HT1080 (cell line): ENCODE measurements around a stretch of chr10.

DNA sequence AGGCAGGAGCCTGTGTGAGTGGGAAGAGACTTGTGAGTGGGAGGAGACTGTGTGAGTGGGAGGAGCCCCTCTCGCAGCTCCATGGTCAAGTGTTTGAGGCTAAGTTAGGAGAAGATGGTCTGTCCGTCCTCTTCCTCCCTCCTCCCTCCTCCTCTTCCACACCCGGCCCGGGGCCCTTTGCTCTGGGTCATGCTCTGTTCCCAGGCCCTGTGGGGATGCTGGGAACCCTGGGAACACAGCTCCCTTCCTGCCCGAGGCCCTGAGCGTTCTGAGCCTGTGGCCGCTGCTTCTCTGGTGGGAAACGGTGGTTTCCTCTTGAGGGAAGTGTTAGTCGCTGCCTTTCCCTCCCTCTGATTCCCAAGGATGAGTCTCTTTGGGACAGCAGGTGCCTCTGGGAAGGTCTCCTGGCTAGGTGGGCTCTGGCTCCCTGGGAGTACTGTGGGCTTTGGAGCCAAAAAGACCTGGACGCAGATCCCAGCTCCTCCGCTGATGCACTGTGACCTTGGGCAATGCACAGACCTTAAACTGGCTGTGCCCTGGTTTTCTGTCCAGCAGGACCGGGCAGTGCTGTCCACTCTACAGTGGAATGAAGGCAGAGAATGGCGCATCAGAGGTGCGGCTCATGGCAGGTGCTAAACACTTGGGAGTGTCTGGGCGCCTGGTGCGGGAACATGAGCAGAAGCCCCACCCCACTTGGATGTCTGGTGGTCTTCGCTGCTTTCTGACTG lies 153.4 kb downstream of the GRK5 start:
RAMPAGE:
- cytosol, long total RNA, result no peak
- long total RNA, result no peak
- nucleus, long total RNA, result no peak

GRCh38 chr10:119375355-119376010 lies 167.0 kb downstream of the RGS10 start:
RAMPAGE:
- cytosol, long total RNA, result no peak
- long total RNA, result no peak
- nucleus, long total RNA, result no peak

RAMPAGE:
- cytosol, long total RNA, result no peak
- long total RNA, result no peak
- nucleus, long total RNA, result no peak
Observed at GRCh38 chr10:119413779-119414663, 128.5 kb downstream of the RGS10 start.

RAMPAGE:
- cytosol, long total RNA, result no peak
- long total RNA, result no peak
- nucleus, long total RNA, result no peak
Observed at GRCh38 chr10:119441223-119441836, 101.2 kb downstream of the RGS10 start.

GRCh38 chr10:119619233-119619481 lies 22.4 kb upstream of the TIAL1 start:
RAMPAGE:
- cytosol, long total RNA, result no peak
- long total RNA, result no peak
- nucleus, long total RNA, result no peak

RAMPAGE:
- cytosol, long total RNA, result no peak
- long total RNA, result no peak
- nucleus, long total RNA, result no peak
Observed at GRCh38 chr10:119650737-119651324, 349 bp upstream of the BAG3 start.

GRCh38 chr10:119663818-119664205 lies 12.6 kb downstream of the BAG3 start:
RAMPAGE:
- cytosol, long total RNA, result no peak
- long total RNA, result no peak
- nucleus, long total RNA, result no peak

DNA sequence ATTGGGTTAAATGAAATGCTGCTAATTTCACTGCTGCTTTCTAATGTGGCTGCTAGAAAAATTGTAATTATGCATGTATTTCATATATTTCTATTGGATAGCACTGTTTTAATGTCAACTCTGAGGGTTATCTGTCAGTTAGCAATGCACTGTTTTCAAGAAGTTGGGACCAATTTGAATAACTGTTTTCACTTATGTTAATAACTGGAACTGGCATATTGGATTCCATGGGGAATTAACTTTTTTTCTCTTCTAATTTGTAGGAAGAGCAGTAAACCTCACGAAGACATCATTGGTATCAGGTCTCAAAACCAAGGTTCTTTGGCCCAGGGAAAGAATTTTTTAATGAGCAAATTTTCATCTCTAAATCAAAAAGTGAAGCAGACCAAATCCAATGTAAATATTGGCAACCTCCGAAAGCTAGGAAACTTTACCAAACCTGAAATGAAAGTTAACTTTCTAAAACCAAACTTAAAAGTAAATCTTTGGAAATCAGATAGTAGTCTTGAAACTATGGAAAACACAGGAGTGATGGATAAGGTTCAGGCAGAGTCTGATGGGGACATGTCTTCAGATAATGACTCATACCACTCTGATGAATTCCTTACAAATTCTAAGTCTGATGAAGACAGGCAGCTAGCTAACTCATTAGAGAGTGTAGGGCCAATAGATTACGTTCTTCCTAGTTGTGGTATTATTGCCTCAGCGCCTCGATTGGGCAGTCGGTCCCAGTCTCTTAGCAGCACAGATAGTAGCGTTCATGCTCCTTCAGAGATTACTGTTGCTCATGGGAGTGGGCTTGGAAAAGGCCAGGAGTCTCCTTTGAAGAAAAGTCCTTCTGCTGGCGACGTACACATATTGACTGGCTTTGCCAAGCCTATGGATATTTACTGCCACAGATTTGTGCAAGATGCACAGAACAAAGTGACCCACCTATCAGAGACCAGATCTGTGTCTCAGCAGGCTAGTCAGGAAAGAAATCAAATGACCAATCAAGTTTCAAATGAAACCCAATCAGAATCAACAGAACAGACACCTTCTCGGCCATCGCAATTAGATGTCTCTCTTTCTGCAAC lies 45.9 kb downstream of the MCMBP start:
RAMPAGE:
- cytosol, long total RNA, result no peak
- long total RNA, result no peak
- nucleus, long total RNA, result no peak

DNA sequence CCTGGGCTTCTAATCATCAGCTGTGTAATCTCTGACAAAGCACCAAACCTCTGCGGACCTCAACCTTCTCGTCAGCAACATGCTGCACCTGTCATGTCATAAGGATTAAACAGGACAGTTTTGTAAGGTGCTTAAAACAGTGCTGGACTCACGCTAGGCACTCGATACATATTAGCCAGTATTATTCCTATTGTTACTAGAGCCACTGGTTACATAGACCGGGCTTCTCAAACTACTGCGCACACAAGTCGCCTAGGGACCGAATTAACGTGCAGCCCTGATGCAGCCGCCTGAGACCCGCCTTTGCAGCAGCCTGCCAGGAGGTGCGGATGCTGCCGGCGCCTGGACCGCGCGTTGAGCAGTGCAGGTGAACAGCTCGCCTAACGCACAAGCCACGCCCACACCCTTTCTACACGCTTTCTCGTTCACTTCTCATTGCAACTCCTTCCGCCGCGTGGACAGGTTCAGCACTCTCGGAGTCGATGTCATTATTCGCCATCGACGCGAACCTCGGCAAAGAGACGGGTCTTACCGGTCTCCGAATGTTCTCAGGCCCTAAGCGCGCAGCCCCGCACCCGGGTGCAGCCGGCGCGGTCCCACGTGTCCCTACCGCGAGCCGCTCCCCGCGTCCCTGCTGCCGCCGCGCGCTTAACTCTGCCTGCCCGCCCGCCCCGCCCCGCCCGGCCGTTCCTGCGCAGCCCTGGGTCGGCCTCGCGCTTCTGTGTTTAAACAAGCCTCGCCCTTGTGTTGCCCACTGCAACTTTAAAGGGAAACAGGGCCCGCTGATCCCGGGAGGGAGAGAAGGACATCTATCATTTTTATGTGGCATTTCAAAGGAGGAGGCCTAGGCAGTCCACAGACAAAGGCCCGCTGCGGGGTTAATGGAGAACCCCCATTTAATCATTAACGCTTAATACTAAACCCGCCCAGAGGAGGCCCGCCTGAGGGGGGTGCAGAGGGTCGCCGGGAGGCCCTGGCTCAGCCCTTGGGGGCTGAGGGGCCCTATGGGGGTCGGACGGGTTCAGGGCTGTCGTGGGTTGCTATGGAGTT lies 128.3 kb downstream of the WDR11 start:
RAMPAGE:
- cytosol, long total RNA, result no peak
- long total RNA, result no peak
- nucleus, long total RNA, result no peak

DNA sequence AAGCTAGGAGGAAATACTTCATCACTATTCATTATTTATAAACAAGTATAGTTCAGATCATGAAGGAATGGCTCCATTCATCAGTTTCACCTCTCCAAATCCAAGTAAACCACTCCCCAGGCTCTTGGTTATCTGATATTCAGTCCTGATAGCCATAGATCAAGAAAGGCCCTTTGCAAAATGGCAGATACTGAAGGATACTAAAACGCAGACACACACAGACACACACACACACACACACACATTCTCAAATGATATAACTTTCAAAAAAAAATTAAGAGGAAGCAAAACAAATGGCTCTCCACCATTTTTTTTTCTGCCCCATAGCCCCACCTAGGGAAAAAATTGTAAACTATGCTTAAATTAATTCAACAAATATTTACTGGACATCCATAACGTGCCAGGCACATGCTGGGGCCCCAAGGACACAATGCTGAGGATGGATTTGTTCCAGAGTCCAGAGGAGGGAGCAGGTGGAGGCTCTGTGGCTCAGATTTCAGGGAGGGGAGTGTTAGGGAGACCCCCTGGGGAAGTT lies 261.3 kb downstream of the WDR11 start:
RAMPAGE:
- cytosol, long total RNA, result no peak
- long total RNA, result no peak
- nucleus, long total RNA, result no peak

DNA sequence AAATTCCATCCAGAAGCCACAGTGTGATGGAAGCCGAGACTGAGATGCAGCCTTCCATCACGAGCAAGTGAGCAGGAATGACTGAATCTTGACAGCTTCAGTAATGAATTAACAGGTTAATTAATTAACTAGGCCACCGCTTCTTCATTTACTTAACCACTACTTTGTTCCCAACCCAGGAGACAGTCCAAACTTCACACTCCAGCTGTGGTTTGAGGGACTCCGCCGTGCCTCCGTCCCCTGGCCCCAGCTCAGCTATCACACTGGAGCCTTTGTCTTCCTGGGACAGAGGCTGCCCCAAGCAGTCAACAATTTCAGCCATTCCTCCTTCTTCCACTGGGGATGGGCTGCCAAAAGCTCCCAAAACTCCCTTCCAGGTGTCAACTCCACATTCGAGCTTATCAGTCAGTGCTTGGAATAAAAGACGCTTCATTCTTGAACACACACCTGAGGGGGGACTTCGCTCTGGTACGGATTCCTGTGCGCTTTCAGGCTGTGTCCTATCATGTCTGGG lies 65.8 kb downstream of the FGFR2 start:
RAMPAGE:
- cytosol, long total RNA, result no peak
- long total RNA, result no peak
- nucleus, long total RNA, result no peak

GRCh38 chr10:121930178-121931167 lies 2.6 kb upstream of the ATE1 start:
RAMPAGE:
- cytosol, long total RNA, result no peak
- long total RNA, result no peak
- nucleus, long total RNA, result no peak

DNA sequence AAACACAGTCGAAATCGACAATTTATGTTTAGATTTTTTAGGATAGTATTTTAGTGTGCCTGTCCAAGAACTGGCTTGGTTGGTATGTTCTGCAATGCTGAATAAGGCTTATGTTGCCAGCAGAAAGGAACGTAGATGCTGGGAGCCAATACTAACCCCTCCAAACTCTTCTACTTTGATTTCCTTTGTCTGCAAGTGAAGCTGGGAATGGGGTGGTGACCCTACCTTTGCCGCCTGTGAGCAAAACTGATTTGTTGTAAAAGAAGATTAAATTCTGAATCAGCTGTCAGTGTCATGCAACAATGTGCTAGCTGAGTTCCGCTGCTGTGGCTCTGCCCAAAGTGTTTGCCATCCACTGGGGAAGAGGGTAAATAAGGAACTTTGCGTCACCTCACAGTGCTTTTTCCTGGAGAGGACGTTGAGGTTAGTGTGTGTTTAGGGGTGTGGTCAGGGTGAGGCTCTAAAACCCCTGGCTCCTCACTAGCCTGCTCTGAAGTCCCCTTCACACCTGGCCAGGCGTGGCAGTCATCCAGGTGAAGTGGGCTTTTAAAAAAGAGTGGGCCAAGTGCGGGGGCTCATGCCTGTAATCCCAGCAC lies 44.4 kb downstream of the TACC2 start:
RAMPAGE:
- cytosol, long total RNA, result no peak
- long total RNA, result no peak
- nucleus, long total RNA, result no peak

RAMPAGE:
- cytosol, long total RNA, result no peak
- long total RNA, result no peak
- nucleus, long total RNA, result no peak
Observed at GRCh38 chr10:122050337-122050746, 61.4 kb downstream of the TACC2 start.

DNA sequence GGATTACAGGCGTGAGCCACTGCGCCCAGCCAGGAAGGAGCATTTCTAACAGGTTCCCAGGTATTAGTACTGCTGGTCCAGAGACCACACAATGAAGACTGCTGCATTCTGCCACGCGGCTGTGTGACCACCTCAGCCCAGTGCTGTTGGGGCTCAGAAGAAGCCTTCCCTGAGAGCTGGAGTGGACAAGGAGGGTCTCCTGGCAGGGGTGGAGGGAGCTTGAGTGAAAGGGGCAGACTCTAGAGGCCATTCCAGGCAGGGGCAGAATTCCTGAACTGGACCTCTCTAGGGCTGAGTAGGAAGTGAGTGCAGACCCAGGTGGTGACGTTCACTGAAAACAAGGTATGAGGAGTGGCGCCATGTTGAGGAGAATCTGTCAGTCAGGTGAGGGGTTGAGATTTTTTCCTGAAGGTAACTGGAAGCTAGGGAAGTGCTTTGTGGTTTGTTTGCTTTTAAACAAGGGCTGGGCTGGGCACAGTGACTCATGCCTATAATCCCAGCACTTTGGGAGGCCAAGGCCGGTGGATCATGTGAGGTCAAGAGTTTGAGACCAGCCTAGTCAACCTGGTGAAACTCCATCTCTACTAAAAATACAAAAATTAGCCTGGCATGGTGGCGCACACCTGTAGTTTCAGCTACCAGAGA lies 67.6 kb downstream of the TACC2 start:
RAMPAGE:
- cytosol, long total RNA, result no peak
- long total RNA, result no peak
- nucleus, long total RNA, result no peak

DNA sequence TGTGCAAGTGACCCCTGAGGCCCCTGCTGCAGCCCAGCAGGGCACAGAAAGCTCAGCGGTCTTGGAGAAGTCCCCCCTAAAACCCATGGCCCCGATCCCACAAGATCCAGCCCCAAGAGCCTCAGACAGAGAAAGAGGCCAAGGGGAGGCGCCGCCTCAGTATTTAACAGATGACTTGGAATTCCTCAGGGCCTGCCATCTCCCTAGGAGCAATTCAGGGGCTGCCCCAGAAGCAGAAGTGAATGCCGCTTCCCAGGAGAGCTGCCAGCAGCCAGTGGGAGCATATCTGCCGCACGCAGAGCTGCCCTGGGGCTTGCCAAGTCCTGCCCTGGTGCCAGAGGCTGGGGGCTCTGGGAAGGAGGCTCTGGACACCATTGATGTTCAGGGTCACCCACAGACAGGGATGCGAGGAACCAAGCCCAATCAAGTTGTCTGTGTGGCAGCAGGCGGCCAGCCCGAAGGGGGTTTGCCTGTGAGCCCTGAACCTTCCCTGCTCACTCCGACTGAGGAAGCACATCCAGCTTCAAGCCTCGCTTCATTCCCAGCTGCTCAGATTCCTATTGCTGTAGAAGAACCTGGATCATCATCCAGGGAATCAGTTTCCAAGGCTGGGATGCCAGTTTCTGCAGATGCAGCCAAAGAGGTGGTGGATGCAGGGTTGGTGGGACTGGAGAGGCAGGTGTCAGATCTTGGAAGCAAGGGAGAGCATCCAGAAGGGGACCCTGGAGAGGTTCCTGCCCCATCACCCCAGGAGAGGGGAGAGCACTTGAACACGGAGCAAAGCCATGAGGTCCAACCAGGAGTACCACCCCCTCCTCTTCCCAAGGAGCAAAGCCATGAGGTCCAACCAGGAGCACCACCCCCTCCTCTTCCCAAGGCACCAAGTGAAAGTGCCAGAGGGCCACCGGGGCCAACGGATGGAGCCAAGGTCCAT lies 94.5 kb downstream of the TACC2 start:
RAMPAGE:
- cytosol, long total RNA, result no peak
- long total RNA, result no peak
- nucleus, long total RNA, result no peak

GRCh38 chr10:122154615-122155562 lies 116.2 kb upstream of the BTBD16 start:
RAMPAGE:
- cytosol, long total RNA, result no peak
- long total RNA, result no peak
- nucleus, long total RNA, result no peak

RAMPAGE:
- cytosol, long total RNA, result no peak
- long total RNA, result no peak
- nucleus, long total RNA, result no peak
Observed at GRCh38 chr10:122210298-122211207, 60.5 kb upstream of the BTBD16 start.

DNA sequence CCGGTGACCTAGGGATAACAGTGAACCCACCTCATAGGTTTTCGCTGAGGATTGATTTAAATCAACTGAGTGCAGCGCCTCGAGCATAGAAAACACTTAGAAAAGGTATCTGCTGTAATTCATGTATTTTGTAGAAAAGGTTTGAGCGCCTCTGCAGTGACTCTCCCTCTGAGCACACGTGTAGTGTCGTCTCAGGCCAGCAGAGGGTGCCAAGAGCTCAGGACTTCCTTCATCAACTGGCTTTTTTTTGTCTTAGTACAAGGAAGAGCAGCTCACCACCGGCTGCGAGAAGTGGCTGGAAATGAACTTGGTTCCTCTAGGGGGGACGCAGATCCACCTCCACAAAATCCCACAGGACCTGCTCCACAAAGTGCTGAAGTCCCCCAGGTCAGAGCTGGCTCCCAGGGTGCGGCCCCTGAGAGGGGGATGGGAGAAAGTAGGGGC lies 27.7 kb downstream of the BTBD16 start:
RAMPAGE:
- cytosol, long total RNA, result no peak
- long total RNA, result no peak
- nucleus, long total RNA, result no peak

DNA sequence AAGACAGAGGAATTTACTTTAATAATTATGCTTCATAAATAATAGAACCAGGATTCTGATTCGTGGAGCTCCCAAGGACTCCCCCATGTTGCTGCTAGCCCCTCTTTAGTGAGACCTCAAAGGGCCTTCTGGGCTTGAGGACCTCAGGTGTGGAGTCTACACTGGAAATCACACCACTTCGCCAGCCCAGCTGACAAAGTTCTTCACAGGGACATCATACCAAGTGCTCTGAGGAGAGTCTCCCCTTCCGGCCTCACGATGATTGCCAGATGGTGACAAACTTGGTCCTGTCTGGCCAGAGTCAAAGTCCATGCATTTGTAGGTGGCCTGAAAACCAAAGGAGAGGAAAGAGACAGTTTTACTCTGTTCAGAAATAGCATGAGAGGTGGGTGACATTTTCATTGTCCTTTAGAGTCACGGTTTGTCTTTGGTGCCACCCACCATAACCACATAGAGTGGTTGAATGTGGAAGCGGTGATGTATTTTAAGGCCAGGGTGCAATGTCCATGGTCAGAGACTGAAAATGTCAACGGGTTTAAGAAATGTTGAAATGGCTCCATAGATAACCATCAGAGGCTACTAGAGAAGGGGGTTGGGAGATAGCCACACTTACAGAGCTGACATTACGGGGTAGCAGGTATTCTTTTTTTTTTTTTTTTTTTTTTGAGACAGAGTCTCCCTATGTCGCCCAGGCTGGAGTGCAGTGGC lies 33.0 kb downstream of the BTBD16 start:
RAMPAGE:
- cytosol, long total RNA, result no peak
- long total RNA, result no peak
- nucleus, long total RNA, result no peak